Urinary bladder (tissue), 3 donors: ENCODE measurements around a stretch of chr7.

DNA sequence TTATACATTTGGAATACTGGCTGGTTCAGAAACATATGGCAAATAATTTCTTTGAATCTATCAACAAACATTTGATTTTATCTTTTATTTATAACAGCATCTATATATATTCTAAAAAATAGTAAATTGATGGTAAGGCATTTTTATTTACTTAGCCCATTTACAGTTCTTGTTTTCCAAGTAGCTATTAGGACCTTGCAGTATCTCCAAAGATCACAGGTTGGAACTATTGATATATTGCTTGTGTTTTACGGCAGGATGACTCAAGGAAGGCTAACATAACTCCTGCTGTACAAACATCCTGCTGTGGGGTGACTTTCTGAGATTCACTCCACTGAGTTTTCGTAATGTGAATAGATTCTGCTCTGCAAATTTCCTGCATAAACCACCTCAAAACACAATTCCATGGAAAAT, 971 bp downstream of the AGR2 start:
- PRO-cap, result no peak
- RAMPAGE, long total RNA, result no peak

DNA sequence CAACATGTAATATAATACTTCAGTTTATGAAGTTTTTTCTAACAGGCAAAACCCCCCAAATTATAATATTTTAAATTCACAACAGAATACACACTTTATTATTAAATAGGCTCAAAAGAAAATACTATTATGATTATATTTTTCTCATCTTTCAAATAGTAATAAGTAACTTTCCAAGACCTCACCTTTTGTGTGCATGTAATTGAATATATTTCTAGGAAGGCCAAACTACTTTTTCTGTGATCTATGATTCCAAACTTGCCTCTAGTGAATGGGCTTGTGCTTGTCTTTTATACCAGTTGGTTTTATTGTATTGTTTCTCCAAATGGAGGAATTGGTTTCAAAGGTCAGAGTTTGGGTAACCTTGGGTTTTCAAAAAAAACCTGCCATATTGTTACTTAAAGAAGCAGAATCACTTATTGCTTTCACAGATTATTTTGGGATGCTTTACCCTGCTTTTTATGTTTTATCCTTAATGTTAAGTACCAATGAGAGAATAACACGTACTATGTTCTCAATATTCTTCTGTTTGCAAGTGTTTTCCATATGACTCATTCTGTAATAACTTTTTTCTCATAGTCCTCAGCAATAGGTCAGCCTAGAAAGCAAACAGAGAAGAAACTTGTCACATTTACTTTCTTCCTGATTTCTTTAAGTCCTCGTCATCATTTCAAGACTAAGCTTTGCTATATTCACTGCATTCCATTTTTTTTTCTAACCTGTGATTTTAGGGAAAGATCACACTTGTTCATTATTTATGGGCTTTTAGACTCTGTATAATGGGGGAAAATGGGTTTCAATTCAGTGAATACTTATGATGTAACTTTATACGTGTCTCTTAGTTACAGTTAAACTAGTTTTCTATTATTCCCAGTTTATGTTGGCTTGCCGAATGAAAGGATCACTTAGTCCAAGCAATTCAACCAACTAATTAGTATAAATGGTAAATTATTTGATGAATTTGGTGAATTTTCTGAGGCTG, 6.7 kb upstream of the AGR2 start:
- PRO-cap, result no peak
- RAMPAGE, long total RNA, result no peak

DNA sequence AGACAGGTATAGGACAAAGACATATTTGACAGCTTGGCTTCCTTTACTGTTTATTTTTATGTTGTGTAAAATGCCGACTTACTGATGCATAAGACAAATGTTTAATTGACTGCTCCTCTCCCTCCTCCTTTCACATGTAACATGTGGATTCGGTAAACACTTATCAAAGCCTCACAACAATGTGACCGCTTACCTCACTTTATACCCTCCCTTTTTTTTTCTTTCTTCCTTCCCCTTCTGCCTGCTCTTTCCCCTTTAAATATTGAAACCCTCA, 48.1 kb upstream of the AGR3 start:
- PRO-cap, result no peak
- RAMPAGE, long total RNA, result no peak

- PRO-cap, result no peak
- RAMPAGE, long total RNA, result no peak
Observed at GRCh38 chr7:17305420-17305746, 6.9 kb downstream of the AHR start.

DNA sequence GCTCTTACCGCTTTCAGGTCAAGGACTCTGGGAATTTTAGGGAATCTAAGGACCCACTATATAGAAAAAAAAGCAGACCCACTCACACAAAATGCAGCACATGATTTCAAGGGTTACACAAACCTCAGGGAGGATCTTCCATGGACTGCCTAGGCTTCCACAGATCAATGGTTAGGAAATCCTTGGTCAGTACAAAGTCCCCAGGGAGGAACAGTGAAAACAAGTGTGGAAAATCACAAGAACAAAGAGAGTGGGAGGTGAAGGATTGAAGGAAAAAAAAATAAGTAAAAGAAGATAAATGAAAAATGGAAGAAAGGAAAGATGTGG, 188.4 kb downstream of the AHR start:
- PRO-cap, result no peak
- RAMPAGE, long total RNA, result no peak

DNA sequence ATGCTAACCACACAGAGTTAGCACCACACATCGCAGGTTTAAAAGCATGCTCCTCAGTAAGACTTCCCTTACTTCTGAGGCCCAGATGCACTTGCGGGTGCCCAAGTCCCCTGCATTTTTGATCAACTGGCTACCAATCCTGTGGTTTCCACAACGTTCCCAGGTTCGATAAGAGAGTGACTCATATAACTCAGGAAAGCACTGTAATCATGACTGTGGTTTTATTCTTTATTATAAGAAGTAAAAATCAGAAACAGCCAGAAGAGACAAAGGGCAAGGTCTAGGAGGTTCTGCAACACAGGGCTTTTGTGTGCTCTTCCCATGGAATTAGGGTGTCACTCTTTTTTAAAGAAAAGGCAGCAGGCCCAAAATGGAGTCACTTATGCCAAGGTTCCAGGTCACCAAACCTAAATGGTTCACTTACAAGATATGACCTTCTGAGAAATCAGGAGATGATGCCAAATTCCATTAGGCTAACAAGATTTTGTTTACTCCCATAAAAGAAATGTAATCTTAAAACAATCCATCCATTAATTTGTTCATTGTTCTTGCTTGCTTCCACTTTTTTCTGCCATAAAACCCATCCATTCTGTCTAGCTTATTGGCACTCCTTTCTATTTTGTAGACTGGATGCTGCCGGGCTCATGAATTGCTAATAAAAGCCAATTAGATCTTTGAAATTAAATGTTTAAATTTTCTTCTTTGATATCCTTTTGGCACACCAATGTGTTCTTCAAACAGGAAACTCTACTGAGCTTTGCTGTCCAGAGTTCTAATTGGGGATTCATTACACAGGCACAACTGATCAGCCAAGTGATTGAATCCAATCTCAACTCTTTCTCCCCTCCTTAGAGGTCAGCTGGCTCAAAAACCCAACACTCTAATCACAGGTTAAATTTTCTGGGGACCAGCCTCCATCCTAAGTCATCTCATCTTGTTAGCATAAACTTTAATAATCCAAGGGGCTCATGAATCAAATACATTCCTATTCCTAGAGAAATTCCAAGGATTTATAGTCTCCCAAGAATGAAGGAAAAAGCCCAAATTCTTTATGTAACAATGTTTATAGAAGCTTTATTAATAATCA, 158.0 kb downstream of the SNX13 start:
- PRO-cap, result no peak
- RAMPAGE, long total RNA, result no peak

DNA sequence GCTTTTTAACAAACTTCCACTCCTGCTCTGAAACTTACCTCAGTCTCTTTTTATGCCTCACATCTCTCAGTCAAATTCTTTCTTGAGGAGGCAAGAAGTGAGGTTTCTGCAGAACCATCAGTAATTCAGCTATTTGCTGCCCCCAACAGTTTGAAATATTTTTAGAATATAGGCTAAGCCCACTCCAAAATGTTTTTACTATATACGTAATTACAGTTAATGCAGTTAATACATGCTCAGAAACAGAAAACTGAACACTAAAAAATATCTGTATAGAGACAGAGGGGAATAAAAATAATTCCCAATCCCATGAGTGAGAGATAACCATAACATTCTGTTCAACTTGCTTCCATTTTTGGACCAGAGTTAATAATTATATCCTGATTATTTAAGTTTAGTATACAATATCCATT, 78.4 kb downstream of the SNX13 start:
- PRO-cap, result no peak
- RAMPAGE, long total RNA, result no peak

GRCh38 chr7:17940914-17941200, 563 bp upstream of the SNX13 start:
- PRO-cap, result no peak
- RAMPAGE, long total RNA, result no peak

DNA sequence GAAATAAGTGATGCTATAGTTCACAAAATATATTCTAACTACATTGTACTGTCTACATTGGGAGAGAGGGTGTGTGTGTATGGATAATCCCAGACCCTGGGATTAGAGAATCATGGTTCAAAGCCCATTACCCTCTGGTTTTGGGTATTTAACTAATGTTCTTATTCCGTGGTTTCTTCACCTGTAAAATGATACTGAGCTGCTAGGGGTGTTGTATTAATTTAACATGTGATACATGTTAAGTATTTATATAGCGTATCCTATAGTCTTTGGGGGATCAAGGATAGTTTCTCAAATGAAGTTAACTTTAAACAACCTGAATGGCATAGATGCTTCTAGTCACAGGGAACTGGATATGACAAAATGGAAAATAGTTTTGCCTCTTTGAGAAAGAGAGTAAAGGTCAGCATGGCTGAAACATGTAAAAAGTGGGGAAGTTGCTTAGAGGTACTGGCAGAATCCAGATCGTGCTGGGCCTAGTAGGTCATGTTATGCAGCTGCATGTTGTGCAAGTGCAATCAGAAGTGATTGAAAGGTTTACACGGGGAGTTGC, 201.3 kb upstream of the HDAC9 start:
- PRO-cap, result no peak
- RAMPAGE, long total RNA, result no peak

DNA sequence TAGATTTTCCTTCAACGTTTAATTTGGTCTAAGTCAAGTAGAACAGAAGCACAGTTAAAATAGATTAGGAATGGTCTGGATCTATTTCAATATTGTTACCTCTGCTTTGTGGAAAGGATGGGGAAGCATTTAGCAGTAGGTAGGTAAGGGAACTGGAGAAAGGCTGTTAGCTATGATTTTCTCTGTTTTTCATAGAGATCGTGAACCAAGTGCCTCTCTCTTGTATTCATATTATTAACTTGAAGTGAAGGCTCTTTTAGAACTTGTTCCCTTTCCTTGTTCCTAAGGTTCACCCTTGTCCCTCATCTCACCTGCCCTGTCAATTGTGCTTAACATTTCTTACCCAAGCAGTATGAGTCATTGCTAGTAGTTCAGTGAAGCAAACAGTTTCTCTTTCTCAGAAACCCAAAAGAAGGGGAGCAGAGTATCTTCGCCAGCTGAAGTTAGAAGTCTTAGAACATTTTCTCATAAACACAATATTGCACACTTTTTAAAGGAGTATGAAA, 12.8 kb downstream of the HDAC9 start:
- PRO-cap, result no peak
- RAMPAGE, long total RNA, result no peak

- PRO-cap, result bidirectional peak, plus-strand start at chr7:18509293, minus-strand start at chr7:18509159
- RAMPAGE, long total RNA, result no peak
Observed at GRCh38 chr7:18508805-18509547, 13.4 kb downstream of the HDAC9 start.

GRCh38 chr7:20107567-20108065, 109.6 kb downstream of the MACC1 start:
- PRO-cap, result no peak
- RAMPAGE, long total RNA, result no peak

GRCh38 chr7:20220819-20221688, 3.9 kb upstream of the MACC1 start:
- PRO-cap, result no peak
- RAMPAGE, long total RNA, result no peak

- PRO-cap, result no peak
- RAMPAGE, long total RNA, result no peak
Observed at GRCh38 chr7:20301611-20301980, 29.1 kb upstream of the ITGB8 start.

DNA sequence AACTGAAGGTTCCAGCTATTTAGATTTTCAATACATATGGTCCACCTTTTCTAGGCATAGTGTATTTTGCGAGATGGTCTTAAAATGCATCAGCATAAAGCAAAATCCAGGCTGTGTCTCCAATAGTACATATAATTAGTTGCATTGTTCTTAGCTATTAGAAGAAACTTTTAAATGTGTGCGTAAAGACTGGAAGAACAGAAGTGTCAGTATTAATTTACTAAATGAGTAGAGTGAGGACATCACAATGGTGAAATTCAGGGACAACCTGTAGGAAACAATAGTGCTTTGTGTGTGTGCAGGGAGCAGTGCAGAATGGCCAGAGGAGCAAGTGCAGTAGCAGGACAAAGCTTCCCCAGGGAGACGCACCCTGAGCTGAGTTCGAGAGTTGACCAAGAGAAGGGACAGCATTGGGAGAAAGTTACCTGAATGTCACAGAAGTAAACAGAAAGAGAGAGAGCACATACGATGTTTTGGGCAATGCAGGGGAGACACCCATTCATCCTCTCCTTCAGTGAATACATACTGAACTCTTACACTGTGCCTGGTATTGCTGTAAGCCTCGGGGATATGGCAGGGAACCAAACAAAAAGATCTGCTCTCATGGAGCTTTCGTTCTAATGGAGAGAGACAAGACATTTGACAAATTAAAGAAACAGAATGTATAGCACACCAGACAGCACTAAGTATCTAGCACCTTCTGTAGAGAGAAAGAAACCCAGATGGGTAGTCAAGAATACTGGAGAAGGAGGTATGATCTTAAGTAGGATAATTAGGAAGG, 13.8 kb downstream of the ITGB8 start:
- PRO-cap, result no peak
- RAMPAGE, long total RNA, result no peak

DNA sequence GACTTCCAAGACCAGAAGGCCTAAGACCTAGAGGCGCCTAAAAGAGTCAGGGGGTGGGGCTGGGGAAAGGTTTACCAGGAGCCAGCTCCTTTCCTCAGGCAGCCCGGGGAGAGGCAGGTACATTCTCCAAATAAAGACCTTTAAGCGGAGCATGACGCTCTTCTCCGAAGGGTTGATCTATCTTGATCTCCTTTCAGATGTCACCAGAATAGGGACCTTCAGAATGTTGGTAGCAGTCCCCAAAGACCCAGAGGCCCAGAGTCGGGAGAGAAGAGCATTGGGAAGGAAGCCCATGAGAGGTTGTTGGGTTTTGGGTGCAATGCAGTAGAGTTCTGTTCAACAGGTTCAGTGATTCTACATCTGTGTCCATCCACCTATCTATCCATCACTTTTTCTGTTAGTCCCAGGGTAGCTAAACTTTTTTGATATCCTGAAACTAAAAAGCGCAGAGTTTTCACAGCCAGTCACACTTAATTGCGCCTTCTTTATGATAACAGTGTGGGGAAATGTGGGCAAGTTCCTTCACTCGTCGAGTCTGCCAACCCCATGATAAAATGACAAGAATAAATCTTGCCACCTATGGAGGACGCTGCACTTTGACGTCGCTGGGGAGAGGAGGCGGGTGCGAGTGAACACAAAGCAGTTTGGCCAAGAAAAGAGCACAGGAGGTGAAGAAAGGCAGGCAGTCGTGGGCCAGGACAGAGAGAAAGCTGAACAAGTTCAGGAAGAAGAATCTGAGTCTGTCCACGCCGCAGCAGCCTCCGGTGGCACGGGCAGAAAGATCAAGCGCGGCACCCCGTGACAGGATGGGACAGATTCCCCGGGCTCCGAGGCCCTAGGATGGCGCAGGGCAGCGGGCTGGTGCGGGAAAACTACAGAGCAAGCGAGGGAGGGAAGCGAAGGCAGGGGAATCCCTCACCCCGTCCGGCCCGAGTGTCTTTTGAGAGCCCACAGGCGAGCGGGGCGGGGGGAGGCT, 9.3 kb downstream of the SP8 start:
- PRO-cap, result no peak
- RAMPAGE, long total RNA, result no peak

GRCh38 chr7:21344784-21345453, 83.0 kb upstream of the SP4 start:
- PRO-cap, result no peak
- RAMPAGE, long total RNA, result no peak

- PRO-cap, result no peak
- RAMPAGE, long total RNA, result no peak
Observed at GRCh38 chr7:22091085-22091525, 145.4 kb upstream of the CDCA7L start.

DNA sequence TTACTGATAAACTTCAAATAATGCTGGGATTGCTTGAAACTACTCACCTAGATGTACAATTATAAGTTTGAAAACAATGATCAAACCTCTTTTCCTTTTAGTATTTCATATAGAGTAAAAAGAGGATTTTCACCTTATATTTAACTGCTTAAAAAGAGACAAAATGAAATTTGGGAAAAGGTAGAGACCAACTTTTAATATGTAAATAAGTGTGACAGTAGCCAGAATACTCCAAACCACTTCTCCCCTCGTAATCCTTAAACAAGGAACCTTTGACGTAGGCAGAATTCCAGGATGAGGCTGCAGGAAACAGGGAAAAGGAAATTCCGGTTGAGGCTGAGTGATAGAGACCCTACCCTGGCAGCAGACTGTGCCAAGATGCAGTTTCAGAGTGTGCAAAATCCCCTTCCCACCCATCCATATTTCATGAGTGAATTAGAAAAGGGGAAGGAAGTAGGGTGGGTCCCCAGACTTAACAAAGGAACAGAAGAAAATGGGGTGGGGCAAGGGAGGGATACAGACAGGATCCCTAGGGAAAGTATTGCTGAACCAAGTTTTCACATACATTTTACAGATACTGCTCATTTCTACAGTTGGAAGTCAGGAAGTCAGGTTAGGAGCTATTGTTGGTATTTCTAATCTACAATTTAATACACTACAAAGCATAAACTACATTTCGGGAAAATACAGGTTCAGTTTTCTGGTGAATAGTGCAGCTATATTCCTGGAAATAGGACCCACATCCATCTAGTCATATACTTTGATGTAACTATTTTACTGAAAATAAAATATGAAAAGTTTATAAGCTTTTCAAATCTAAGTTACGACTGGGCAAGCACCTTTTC, 142.9 kb downstream of the RAPGEF5 start:
- PRO-cap, result bidirectional peak, plus-strand start at position 383 of the sequence, minus-strand start at position 233 of the sequence
- RAMPAGE, long total RNA, result no peak

DNA sequence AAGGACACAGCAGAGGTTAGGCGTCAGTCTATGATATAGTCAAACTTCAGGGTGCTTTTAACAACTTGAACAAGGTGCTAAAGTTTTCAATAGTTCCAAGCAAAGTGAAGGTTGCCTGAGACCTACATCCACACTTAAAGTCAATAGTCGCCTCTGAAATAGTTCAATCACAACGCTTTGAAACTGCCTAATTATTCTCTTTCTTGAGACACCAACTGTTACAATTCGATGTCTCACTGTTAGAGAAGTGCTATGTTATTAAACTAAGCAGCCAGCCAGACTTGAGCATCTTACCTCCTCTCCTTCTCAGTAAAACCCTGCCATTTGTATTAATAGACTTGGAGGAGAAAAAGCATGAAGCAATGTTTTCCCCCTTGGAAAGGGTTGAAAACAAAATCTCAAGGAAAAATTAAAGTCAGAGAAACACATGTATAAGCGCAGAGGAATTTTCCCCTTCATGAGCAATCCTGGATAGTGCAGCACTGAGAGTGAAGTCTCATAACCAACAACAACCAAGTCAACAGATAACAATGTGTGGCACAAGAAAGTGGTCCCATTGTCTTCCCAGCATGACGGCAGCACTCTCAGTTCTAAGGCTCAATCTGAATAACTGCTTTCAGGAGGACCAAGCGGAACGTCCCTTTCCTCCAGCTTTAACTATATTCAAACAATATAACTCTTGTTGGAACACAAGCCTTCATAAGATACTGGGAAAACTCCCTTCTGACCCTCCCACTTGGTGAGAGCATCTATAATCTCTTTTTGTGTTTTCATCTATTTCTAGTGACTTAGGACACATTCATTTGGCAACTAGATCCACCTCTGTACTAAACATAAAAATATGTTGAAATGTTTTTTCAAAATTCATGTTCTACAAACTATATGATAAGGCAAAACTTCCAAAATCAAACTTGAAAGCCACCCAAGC, 138.0 kb downstream of the RAPGEF5 start:
- PRO-cap, result bidirectional peak, plus-strand start at position 556 of the sequence, minus-strand start at position 507 of the sequence
- RAMPAGE, long total RNA, result no peak